ENCODE data around the gene FAM162A.

GRCh38 chr3:119329401-119330408, 35.5 kb downstream of the ARHGAP31 start:
- PRO-cap, 3 experiments = no peak in any of the 3 experiments
- RAMPAGE, long total RNA, 2 experiments = start-site peak on the plus strand in 1 of 2 experiments, at chr3:119329784-119329788 at its widest, 6 reads per replicate
- RRBS = no CpG with 5 or more reads among the region's 12 CpGs

DNA sequence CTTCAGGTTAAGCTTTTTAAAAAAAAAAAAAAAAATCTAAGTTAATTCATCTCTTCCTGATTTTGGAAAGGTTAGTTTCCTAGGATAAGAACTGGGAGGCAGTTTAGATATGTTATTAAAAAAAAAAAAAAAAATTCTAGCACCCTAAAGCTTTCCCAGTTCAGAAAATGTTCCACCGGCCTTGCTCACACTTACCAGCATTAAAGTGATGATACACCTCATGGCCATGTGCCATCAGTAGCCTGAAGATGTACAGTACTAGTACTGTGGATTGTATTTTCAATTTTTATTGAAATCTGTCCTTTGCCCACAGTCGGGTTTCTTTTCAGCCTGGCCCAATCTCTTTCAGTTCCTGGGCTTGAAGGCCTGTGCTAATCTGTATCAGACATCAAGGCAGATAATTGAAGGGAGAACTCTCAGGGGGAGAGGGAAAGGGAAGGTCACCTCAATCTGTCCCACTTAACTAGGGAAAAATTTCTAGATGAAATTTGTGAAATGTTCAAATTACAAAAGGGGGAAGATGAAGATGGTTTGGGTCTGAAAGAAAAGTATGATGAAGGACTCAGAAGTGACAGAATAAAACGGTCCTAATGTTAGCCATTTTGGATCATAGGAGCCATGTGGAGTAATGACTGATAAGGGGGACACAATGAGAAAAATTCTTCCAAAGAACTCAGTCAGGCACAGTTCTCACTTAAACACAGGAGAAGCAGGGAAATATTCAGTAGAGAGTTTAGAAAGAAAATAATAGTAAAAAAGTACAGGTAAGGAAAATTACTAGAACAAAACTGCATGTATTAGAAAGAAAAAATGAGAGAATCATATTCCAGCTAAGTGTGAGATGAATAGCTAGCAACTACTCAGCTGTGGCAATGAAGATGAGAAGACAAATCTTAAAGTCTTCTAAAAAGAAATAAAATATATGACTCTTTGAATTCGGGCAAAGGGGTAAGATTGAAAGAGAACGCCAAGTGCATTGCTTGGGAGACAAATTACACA, 27.6 kb downstream of the TMEM39A start:
- PRO-cap, 3 experiments = no peak in any of the 3 experiments
- RAMPAGE, long total RNA, 2 experiments = no peak in any of the 2 experiments
- RRBS = no CpG with 5 or more reads among the region's 5 CpGs

- PRO-cap, 3 experiments = no peak in any of the 3 experiments
- RAMPAGE, long total RNA, 2 experiments = no peak in any of the 2 experiments
- RRBS = no CpG with 5 or more reads among the region's 4 CpGs
Measured at GRCh38 chr3:119562744-119563278, 3.4 kb upstream of the CD80 start.

GRCh38 chr3:119628799-119629491, 31.3 kb downstream of the PLA1A start:
- PRO-cap, 3 experiments = no peak in any of the 3 experiments
- RAMPAGE, long total RNA, 2 experiments = no peak in any of the 2 experiments
- RRBS = no CpG with 5 or more reads among the region's 2 CpGs

- PRO-cap, 3 experiments = no peak in any of the 3 experiments
- RAMPAGE, long total RNA, 2 experiments = no peak in any of the 2 experiments
- RRBS = no CpG with 5 or more reads among the region's 2 CpGs
Measured at GRCh38 chr3:120054901-120055614, 39.2 kb downstream of the GSK3B start.

GRCh38 chr3:120093191-120093776, 963 bp downstream of the GSK3B start:
- PRO-cap, 3 experiments = peak in 2 of 3 experiments; most common plus-strand start chr3:120093494 (in 2); most common minus-strand start chr3:120093441 (in 1)
- RAMPAGE, long total RNA, 2 experiments = no peak in any of the 2 experiments
- RRBS = no CpG with 5 or more reads among the region's 14 CpGs

DNA sequence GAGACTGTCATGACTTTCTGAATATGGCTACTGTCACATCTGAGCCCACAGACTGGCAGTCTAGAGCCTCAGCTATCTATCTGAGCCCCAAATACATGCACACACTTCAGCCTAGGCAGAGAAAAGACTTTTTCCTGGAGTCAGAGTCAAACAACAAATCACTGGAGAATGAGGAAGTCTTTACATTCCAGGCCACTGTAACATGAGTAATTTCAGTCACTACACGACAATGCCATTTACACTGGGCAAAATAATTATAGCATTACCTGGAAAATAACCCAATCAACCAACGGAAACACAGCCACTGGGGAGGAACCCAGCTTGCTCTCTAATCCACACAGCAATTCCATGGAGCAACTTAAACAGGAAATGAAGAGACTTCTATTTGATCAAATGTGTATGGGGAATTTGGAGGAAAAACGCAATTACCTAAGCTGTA, 15.2 kb downstream of the FSTL1 start:
- PRO-cap, 3 experiments = no peak in any of the 3 experiments
- RAMPAGE, long total RNA, 2 experiments = no peak in any of the 2 experiments
- RRBS = no CpG with 5 or more reads among the region's 3 CpGs

DNA sequence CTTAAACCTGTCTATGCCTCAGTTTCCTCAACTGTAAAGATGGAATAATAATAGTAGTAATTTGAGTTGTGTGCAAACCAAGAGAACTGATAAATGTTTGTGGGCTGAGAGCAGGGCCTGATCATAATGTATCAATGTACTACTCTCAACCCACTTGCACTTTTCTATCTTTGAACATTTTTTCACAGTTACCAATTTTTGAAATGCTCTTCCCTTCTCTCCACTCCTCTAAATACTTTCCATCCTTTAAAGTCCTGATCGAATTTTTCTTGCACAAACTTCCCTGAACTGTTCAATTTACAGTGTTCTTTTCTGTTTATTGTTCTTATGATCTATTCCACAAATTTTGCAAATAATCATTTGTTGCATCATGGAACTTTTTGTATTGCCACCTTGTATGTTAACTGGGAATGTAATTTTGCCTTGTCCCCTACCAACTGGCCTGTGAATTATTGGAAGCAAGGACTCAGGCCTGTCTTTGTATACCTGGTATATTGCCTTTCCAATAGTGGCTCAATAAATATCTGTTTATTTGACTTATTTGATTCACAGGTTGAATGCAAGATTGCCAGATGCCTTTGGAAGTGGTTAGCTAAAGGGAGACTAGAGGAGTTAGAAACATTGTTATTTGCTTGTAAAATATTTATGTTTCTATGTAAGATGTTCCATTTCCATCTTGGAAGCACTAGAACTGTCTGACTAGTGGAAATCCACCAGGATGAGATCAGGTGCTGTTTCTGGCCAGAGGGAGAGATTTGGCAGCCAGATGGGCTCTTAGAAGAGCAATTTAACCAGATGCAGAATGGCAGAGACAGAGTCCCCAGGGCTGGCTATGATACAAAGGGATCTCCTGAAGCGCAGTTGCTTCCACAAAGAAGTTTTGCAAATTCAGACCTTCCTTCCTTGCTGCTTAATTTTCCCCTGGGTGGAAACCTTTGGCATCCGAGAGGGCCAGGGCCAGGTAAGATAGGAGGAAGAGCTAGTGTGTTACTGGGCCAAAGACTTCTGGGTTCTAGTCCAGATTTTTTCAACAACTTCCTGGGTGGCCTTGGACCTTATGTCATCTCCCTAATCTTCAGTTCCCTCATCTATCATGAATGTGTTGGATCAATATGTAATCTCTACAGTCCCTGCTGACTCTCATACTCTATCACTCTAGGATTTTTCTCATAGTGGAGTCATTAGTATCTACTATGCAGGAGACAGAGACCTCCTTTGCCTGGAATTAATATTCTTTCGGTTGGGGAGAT, 41.5 kb upstream of the NDUFB4 start:
- PRO-cap, 3 experiments = no peak in any of the 3 experiments
- RAMPAGE, long total RNA, 2 experiments = no peak in any of the 2 experiments
- RRBS = no CpG with 5 or more reads among the region's 4 CpGs

DNA sequence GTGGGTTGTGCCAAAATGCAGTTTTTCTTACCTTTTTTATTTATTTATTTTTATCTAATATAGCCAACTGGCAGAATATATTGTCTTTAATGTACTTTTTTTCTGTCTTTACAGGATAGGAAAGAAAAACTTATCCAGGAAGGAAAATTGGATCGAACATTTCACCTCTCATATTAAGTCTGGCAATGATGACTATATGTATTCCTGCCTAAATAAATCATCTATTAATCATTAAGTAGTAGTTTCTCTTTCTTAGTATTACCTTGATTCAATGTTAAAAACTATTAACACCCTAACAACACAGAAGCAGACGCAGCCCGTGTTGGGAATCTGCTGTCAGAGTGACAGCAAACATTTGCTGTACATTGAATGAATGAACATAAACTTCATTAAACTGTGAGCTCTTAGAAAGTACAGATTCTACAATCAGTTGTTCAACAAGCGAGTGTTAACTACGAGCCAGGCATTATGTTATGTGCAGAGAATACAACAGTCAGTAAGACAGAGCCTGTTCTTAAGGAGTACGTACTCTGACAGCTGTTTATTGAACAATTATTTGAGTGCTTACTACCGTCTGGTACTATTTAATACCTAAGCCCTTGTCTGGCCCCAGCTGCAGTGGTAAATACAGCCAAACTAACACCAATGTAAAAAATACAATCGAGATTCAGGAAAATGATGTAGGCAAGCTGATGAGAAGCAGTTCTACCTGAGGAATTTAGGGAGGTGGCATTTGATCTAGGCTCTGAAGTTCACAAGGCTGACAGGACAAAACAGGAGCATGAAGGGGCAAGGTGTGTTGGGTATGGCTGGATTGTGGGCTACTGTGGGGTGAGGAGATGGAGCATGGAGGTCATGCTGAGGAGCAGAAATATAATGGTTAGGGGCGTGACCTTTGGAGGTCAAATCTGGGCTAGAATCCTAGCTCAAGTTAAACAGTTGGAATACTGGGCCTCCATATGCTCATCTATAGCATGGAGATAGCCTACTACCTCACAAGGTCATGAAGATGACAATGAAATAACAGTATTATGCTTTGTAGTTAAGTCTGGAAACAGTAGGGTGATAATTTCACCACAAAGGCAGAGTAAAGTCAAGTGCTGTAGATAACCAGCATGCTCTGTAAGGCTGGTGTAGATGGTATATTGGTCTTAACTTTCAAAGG, 6.3 kb downstream of the NDUFB4 start:
- PRO-cap, 3 experiments = no peak in any of the 3 experiments
- RAMPAGE, long total RNA, 2 experiments = no peak in any of the 2 experiments
- RRBS = no CpG with 5 or more reads among the region's 9 CpGs

GRCh38 chr3:120616261-120616543, 20.1 kb downstream of the NDUFB4 start:
- PRO-cap, 3 experiments = no peak in any of the 3 experiments
- RAMPAGE, long total RNA, 2 experiments = no peak in any of the 2 experiments
- RRBS = no CpG with 5 or more reads among the region's 4 CpGs

GRCh38 chr3:120907653-120908161, 298 bp upstream of the STXBP5L start:
- PRO-cap, 3 experiments = peak in 3 of 3 experiments; most common minus-strand start chr3:120908005 (in 3)
- RAMPAGE, long total RNA, 2 experiments = no peak in any of the 2 experiments
- RRBS = 0% methylated on average over 2 of the region's 23 CpGs

DNA sequence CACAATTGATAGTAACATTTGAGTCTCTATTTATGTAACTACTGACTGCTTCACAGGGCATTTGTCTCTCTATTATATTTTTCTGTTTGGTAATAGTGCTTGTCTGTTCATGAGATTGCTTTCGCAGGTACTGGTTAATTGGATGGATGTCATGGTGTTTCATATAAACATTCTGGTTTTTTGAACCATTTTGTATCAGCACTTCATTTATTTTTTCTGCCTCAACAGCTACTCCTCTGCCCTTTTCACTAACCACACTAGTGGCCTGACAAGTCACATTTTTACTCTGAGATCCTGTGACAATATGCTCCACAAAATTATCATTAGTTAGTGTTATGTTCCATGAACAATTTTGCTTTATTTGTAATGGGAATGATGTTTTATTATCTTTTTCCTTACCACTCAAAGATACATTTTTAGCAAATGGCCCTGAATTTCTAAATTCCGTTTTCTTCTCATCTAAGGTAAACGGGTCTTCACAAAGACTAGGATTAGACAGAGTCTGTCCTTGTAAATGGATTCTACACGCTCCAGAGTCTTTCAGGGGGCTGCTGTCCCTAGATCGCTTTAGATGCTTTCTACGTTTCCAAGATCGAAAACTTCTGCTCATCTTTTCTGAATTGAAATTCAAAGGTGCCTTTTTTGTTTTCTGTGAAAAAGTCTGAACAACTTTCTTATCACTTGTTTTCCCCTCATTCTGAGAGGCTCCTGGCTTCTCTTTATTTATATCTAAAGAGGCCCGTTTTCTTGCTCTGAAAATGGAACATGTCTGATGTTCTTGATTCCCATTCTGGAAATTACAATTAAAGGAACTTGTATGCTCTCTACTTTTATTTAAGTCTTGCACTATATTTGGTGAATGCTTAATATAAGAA, 56.3 kb downstream of the POLQ start:
- PRO-cap, 3 experiments = no peak in any of the 3 experiments
- RAMPAGE, long total RNA, 2 experiments = no peak in any of the 2 experiments
- RRBS = no CpG with 5 or more reads among the region's 8 CpGs

- PRO-cap, 3 experiments = no peak in any of the 3 experiments
- RAMPAGE, long total RNA, 2 experiments = no peak in any of the 2 experiments
- RRBS = no CpG with 5 or more reads among the region's 2 CpGs
Measured at GRCh38 chr3:121702371-121702883, 41.7 kb upstream of the HCLS1 start.

DNA sequence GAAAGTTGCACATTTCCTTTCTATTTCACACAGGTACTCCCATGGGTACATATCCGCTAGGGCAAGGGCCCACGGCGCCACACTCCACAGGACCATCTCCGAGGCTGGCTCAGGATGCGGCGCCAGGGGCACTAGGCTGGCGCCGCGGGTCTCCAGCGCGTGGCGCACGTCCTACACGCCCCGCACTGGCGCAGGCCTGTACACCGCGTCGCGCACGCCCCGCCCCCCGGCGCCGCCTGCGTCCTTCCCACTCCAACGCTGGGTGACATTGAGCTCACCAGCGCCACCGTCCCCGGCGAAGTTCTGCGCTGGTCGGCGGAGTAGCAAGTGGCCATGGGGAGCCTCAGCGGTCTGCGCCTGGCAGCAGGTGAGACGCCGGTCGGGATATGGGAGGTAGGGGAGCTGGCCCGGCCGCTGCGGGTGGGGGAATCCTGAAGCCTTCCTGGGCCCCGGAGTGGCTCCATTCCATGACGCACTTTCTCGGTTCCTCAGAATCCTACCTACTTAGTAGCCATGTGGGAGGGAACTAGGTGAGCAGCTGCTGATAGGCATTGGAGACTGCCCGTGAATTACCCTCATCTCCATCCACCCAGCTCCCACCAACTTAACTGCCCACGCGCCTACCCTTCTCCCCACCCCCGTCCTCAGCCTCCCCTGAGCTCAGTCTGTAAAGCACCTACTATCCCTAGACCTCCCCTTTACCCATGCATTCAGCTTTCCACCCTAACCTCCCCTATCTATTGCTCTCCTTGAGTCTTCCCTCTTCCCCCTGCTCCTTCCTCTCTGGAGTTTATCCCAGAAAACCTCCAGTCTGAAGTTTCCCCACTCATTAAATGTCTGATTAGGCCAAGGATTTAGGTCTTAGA, at the start of gene FAM162A:
FAM162A (plus strand) TSS at position 250 of the 866 bp plus-strand sequence.
- PRO-cap, 3 experiments = peak in 3 of 3 experiments; most common plus-strand start position 298 of the sequence (in 3); most common minus-strand start position 187 of the sequence (in 3)
- RAMPAGE, long total RNA, 2 experiments = start-site peak on the plus strand in 1 of 2 experiments, centred at position 266 of the sequence, 1,348 reads per replicate; start-site peak on the minus strand in 1 of 2 experiments, centred at position 139 of the sequence, 9 reads per replicate
- RRBS = under 1% methylated on average over 20 of the region's 49 CpGs

DNA sequence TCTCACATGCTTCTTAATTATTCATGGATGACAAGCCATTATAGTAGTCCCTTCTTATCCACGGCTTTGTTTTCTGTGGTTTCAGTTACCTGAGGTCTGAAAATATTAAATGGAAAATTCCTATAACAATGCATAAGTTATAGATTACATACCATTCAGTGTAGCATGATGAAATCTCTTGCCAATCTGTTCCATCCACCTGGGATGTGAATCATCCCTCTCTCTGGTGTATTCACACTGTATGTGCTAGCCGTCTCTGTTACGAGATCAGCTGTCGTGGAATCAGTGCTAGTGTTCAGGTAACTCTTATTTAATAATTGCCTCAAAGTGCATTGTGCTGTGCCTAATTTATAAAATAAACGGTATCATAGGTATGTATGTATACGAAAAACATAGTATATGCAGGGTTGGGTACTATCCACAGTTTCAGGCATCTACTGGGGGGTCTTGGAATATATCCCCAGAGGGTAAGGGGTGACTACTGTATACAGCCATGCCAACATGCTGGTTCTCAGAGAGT, 5.2 kb downstream of the WDR5B start:
- PRO-cap, 3 experiments = no peak in any of the 3 experiments
- RAMPAGE, long total RNA, 2 experiments = no peak in any of the 2 experiments
- RRBS = no CpG with 5 or more reads among the region's 6 CpGs

DNA sequence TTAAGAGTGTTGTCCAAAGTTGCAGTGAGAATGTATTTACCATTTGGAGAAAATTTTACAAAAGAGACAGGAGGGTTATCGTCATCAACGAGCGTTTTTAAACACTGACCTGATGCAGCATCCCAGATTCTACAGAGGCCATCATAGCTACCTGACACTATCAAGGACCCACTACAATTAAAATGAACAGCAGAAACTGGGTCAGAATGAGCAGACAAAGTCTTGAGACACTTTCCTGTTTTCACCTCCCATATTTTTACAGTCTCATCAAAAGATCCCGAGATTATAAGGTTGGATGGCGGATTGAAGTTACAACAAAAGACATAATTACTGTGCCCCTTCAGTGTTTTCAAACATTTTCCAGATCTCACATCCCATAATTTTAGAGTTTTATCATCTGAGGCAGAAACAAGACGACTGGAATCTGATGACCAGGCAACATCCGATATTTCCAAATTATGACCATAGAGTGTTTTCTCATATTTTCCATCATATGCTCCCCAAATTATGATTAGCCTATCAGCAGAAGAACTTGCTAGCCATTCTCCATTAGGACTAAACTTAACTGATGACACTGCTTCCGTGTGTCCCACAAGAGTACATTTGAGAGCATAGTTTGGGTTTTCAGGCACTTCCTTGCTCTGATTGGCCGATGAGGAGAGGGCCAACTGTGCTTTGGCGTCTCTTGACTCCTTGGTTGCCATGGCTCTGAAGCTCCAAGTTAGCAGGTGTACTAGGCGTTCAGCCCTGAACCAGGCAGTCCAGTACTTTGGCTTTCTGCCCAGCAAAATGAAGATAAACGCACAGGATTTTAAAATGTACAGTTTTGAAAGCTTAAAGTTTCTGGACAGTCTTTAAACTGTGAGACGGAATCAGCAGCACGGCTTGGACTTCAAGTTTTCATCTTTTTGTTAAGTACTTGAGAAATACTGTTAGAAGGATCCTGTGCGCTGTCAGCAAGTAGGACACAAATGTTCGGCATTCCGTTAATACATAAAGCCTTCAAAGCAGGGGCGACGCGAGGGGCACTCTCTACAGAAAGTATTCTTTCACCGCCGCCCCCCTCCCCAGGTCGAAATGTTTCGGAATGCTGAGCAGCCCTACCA, 684 bp downstream of the WDR5B start:
- PRO-cap, 3 experiments = no peak in any of the 3 experiments
- RAMPAGE, long total RNA, 2 experiments = no peak in any of the 2 experiments
- RRBS = no CpG with 5 or more reads among the region's 24 CpGs

GRCh38 chr3:122572826-122573618, 4.4 kb upstream of the PARP15 start:
- PRO-cap, 3 experiments = no peak in any of the 3 experiments
- RAMPAGE, long total RNA, 2 experiments = no peak in any of the 2 experiments
- RRBS = no CpG with 5 or more reads among the region's 5 CpGs

DNA sequence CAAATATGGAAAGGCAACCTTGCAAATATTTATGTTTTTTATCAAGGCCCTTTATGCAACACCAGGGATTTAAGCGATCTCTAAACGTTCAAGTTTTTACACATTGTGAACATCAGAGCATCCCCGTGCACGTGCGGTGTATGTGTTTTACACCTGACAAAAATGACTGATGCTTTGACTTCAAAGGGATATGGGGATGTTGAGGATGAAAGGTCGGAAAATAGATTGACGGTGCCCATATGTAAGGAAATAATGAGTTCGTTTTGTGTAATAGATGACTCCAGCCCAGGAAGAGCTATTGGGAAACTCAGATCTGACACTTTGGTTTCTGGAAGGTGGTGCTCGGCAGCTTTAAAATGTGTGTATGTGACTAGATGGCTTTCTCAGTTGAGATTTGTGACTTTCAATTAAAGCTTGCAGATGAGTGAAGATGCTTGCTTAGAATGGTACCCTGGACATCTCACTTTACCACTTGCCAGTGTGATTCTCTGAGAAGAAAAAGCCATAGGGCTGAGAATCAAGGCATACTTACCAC, 906 bp downstream of the SLC49A4 start:
- PRO-cap, 3 experiments = no peak in any of the 3 experiments
- RAMPAGE, long total RNA, 2 experiments = no peak in any of the 2 experiments
- RRBS = no CpG with 5 or more reads among the region's 9 CpGs

- PRO-cap, 3 experiments = peak in 1 of 3 experiments; most common plus-strand start chr3:123026319 (in 1)
- RAMPAGE, long total RNA, 2 experiments = no peak in any of the 2 experiments
- RRBS = 2% methylated on average over 8 of the region's 85 CpGs
Measured at GRCh38 chr3:123025787-123027141, 1.3 kb downstream of the SEMA5B start.

GRCh38 chr3:123085364-123085958, 18.6 kb downstream of the PDIA5 start:
- PRO-cap, 3 experiments = peak in 1 of 3 experiments; most common minus-strand start chr3:123085818 (in 1)
- RAMPAGE, long total RNA, 2 experiments = no peak in any of the 2 experiments
- RRBS = no CpG with 5 or more reads among the region's 9 CpGs